Skeletal muscle cell (primary cell): ENCODE measurements around a stretch of chr14.

DNA sequence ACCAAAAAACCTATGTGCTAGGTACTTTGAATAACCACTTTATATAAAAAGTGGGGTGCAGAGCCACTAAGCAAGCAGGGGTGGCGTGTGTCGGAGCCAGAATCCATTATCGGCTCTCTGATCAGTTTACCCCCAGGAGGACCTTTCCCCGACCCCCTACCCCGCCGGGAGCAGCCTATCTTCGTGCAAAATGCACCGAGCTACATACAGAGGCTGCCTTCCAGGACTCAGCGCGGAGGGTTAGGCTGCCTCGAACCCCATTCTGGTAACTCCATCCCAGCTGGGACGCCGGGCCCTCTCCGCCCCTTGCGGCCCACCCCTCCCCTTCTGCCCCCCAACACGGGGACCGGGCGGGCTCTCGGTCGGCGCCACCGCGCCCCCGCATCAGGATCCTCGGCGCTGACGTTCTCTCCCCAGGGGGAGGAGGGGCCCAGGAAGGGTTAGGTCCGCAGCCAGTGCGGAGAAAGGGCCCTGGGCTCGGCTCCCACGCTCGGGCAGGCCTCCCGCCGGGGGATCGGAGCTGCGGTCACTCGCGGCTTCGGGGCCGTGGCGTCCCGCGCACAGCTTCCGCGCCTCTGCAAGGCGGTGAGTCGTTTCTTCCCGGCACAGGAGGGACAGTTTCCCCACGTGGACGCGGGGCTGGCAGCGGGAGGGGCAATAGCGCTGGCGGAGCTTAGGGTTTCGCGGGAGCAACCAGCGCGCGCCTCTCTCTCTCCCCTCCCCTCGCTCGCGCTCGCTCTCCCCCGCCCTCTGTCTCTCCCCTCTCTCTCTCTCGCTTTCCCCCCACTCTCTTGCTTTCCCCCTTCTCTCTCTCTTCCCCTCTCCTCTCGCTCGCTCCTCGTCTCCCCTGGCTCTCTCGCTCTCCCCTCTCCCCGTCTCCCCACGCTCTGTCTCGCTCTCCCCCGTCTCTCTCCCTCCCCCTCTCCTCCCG, 12.5 kb upstream of the MAP3K9 start:
- RRBS, result 2% methylated on average over 16 of the region's 74 CpGs

GRCh38 chr14:70977328-70977814, 70.1 kb downstream of the PCNX1 start:
- RRBS, result no CpG with 5 or more reads among the region's 5 CpGs

GRCh38 chr14:71123353-71124005, 196.8 kb upstream of the SIPA1L1 start:
- RRBS, result no CpG with 5 or more reads among the region's 2 CpGs

DNA sequence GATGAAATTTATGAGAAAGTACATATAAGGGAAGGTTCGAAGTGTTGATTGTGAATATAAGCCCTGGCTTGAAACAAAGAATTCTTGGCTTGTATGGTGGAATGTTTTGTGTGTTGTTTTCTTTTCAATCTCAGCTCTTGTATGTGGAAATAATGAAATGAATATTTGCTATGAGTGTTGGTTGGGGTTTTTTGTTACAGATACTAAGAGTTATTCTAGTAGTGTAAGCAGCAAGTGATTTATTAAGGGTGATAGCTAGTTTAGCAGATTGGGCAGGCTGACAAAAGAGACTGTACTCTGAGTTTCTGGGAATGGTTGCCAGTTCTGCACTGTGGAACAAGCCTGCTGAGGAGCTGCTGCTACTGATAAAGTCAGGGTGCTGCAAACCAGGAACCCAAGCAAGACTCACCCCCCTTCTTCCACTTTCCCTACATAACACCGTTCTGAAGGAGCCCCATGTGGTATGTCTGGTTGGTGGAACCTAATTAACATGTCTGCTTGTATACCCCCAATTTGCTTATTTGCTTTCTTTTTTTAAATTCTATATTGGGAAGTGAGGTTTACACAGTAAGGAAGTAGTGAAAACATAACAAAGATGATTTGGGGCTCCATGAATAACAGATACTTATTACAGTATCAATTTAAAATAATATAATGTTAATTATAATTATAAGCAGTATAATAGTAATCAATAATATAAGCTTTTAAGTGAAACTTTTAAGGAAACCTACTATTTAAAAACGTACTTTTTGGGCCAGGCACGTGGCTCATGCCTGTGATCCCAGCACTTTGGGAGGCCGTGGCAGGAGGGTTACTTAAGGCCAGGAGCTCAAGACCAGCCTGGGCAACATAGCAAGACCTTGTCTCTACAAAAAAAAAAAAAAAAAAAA, 35.7 kb downstream of the SIPA1L1 start:
- RRBS, result no CpG with 5 or more reads among the region's 5 CpGs

GRCh38 chr14:71359809-71360283, 39.6 kb downstream of the SIPA1L1 start:
- RRBS, result no CpG with 5 or more reads among the region's 4 CpGs

DNA sequence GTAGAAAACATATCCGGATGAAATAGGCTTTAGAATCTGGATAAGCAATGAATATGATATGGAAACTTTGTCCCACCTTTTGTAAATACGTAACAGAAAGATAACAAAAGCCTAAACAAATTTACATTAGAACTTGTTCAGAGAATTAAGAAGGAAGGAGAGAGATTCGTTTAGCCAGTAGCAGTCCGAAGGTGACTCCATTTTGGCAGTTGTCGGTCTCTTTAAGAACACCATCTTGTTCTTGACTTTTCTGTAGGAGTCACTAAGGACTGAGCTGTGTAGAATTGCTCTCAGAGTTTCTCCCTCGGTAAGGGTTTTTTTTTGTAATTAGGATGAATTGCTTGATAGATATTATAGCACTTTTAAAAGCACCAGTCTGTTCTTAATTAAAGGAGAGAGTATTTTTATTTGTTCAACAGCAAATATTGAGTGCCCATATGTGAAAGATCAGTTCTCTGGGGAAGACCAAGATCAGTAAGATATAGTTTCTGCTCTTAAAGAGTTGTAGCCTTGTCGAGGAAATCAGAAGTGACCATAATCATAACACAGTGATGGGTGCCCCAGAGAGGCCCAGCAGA, 62.2 kb downstream of the SIPA1L1 start:
- RRBS, result no CpG with 5 or more reads among the region's 7 CpGs

GRCh38 chr14:71398805-71399701, 78.8 kb downstream of the SIPA1L1 start:
- RRBS, result no CpG with 5 or more reads among the region's 3 CpGs

GRCh38 chr14:71478634-71479054, 158.4 kb downstream of the SIPA1L1 start:
- RRBS, result no CpG with 5 or more reads among the region's 4 CpGs

- RRBS, result no CpG with 5 or more reads among the region's 6 CpGs
These were observed 252.0 kb downstream of the SIPA1L1 start for GRCh38 chr14:71572075-71572942.

GRCh38 chr14:71573837-71574632, 253.8 kb downstream of the SIPA1L1 start:
- RRBS, result no CpG with 5 or more reads among the region's 4 CpGs

- RRBS, result no CpG with 5 or more reads among the region's 1 CpG
These were observed 220.5 kb upstream of the RGS6 start for GRCh38 chr14:71711574-71712270.

DNA sequence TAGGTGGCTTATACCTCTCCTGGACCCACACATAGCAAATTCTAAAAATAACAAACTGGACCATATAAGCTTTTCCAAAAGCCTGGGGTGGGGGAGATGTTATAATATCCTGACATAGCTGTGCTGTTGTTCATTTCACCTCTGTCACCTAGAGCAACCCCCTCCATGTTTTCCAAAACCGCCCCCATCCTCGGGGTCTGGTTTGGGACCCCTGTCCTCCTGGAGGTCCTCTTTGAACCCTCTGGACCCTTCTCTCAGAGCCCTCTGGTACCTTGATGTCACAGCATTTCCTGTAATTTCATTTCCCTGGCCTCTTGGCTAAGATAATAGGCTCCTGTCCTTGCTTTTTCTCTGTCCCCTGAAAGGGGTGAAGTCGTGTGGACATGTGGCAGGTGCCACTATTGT, 165.8 kb downstream of the RGS6 start:
- RRBS, result no CpG with 5 or more reads among the region's 3 CpGs

DNA sequence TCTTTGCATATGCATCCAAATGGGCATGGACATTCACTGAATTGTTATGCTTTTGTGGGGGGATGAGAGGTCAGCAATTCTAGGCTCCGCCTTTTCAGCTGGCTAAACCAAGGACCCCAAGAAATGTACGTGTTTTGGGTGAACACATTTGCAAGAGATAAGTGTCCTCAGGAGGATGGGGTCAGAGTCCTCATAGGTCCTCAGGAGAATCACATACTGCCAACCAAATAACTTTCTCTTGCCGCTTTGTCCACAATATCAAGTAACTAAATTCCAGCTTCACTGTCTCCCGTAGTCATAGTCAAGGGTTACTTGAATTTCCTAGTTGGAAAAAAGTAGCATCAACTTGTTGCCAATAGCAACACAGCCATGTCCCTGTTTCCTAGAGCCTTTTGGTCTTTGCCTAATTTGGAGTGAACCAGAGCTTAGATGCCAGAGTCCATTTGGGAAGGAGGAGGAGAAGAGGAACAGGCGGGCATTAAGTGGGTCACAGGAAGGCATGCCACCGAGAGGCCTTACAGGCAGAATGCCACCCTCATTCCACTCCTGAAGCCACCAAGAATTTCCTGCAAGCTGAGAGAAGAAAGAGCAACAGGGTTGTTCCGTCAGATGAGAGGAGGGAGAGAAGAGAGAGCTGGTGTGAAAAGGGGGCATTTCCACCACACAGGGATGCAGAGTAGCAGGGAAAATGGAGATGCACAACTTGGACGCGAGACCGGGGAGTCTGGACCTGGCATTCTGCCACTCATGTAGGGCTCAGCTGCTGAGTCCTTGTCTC, 339.6 kb downstream of the DPF3 start:
- RRBS, result 73% methylated on average over 1 of the region's 10 CpGs

DNA sequence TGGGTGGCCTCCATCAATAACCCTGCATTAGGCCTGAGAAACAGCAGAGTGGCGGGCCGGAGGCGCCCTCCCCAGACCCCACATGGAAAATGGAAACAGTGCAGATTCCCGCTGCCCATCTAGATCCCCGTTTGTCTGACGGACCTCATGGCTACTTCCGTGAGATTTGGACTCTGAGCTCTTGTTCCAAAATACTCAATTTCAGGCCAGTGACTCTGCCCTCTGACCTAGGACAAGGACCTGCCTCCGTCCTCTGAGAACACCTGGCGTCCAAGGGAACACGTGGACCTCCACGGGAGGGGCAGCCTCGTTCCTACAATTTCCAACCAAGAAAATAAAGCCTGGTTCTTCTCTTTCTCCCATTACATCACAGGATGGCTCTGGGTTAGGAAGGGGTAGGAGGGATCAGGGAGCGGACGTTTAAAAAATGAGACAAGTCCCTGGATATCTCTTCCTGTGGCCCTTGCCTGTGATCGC, 325.3 kb downstream of the DPF3 start:
- RRBS, result no CpG with 5 or more reads among the region's 15 CpGs

GRCh38 chr14:72643286-72643933, 250.5 kb downstream of the DPF3 start:
- RRBS, result no CpG with 5 or more reads among the region's 6 CpGs

DNA sequence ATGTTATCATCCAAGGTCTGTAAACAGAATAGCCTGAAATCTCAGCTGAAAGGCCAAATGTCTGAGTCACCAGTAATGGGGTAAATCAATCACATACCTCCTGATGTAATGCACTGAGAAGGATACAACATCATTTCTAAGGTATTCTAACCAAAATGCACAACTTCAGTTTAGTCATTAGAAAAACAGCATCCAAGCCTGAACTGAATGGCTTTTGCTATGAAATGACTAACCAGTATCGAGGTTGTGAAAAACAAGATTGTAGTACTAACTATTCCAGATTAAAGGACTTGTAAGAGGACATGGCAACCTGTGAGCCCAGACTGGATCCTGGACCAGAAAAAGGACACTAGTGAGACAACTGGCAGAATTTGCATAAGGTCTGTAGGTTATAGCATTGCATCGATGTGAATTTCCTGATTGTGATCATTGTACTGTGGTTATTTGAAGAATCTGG, 228.5 kb downstream of the DPF3 start:
- RRBS, result no CpG with 5 or more reads among the region's 2 CpGs

DNA sequence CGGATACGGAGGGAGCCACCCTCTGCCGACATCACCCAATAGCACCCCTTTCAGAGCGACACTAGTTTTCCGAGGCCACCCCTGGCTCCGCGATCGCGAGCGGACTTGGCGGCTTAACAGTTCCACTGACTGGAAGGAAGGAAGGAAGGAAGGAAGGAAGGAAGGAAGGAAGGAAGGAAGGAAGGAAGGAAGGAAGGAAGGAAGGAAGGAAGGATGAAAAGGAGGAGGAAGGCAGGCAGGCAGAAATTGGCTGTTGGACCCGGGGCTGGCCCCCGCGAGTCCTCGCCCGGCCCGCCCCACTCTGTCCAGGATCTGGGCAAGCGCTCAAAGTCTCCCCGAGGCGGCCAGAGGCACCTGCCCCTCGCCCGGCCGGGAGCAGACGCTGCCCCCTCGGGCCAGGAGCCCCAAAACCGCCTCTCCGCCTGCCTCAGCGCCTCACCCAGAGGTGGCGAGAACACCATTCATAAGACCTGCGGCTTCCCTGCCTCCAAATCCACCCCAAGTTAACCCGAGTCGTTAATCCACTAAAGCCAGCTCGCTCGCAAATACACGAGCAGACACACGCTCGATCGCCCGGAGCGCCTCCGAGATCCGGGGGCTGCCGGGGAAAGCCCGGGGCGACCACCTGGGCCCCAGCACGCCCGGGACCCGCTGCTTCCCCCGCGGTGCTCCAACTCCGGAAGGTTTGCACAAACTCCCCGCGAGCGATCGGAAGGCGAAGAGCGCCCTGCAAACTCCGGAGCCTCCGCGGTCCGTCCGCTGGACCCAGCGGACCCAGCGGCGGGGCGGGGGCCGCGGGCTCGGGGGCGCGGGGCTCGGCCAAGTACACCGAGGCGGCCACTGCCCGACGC, 864 bp downstream of the DPF3 start:
- RRBS, result 2% methylated on average over 11 of the region's 76 CpGs

GRCh38 chr14:73087816-73088372, 29.6 kb downstream of the RBM25 start:
- RRBS, result no CpG with 5 or more reads among the region's 4 CpGs

GRCh38 chr14:73105633-73106532, 30.4 kb upstream of the PSEN1 start:
- RRBS, result no CpG with 5 or more reads among the region's 19 CpGs

DNA sequence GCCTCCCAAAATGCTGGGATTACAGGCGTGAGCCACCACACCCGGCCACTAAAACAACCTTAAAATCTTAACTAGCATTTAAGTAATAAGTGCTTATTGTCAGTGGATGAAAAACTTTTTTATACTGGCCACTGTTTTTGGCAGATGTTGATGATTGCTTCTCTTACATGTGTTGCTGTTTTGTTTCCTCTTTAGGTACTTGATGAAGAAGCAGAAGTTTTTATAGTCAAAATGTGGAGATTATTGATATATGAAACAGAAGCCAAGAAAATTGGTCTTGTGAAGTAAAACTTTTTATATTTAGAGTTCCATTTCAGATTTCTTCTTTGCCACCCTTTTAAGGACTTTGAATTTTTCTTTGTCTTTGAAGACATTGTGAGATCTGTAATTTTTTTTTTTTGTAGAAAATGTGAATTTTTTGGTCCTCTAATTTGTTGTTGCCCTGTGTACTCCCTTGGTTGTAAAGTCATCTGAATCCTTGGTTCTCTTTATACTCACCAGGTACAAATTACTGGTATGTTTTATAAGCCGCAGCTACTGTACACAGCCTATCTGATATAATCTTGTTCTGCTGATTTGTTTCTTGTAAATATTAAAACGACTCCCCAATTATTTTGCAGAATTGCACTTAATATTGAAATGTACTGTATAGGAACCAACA, 16.7 kb upstream of the PSEN1 start:
- RRBS, result no CpG with 5 or more reads among the region's 4 CpGs